Mammary epithelial cell (primary cell): ENCODE measurements around a stretch of chr14.

DNA sequence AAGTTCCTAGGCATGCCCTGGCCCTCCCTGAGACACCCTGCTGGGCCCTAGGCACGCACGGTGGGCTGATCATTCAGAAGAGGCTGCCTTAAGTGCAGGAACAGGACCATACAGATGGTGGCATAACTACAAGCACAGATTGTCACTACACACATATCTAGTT, 54.2 kb downstream of the MAP3K9 start:
- CAGE, long polyA plus RNA, result no peak
- RRBS, result no CpG with 5 or more reads among the region's 2 CpGs

DNA sequence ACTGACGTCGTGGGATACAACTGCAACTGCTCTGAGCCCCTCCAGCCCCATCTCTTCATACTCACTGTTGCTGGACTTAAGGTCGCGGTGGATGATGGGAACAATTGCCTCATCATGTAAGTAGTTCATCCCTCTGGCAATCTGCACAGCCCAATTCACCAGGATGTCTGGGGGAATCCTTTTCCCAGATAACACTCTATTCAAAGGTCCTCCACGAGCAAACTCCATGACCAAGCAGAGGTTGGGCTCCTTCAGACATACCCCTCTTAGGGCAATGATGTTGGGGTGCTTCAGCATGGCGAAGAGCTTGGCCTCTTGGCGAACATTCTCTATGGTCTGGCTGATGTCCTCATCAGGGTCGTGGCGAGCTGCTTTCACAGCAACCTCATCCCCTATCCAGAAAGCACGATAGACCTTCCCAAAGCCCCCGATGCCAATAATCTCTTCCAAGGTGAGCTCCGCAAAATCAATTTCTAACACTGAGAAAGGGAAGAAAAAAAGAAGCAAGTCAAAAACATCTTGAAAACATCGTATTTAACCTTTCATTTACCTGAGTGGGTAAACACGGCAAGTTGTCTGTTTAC, 8.6 kb downstream of the MAP3K9 start:
- CAGE, long polyA plus RNA, result no peak
- RRBS, result no CpG with 5 or more reads among the region's 14 CpGs

DNA sequence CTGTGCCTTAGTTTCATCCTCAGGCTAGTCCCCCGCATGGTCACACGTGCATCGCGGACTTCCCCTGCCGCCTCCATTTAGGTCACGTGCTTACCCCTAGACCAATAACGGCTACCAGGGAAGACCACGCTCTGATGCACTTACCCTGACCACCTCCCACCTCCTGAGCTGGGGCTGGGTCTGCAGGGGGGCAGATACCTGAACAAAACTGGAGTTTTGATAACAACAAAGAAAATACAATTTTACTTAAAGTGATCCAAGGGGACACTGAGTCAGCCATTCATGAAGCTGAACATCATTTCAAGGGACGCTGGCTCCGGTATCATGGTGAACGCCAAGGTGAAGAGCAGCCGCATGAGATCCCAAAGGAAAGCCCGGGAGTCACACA, 138.9 kb upstream of the SIPA1L1 start:
- CAGE, long polyA plus RNA, result no peak
- RRBS, result 93% methylated on average over 4 of the region's 13 CpGs

DNA sequence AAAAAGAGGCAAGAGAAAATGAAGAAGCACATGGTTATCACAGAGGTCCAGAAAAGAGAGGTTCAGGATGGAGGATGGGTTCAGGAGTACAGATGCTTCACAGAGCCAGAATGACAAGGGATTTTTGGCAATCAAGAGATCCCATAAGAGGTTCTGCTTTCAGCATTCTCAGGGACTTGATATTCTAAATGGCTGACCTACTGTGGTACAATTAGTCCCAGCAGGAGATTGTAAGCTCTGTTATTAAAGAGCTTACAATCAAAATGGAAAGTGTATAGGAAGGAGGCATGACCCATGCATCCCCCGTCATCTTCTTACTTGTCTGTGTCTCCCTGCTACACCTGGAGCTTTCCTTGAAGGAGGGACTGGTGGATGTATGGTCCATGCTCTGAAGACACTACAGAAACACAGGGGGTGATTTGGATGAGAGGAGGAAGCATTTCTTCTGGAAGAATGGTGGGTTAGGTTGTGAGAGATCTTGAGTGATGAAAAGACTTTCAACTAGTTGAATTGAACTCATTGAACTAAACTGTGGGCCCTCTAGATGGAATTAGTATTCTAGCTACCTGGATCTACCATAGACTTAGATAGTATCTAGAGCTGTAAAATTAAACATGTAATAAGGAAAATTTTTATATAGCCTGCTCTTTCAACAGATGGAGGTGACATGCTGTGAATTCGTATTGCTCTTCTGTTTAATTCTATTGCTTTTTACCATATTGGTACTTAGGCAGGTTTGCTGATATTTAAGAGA, 264.1 kb downstream of the SIPA1L1 start:
- CAGE, long polyA plus RNA, result no peak
- RRBS, result no CpG with 5 or more reads among the region's 2 CpGs

DNA sequence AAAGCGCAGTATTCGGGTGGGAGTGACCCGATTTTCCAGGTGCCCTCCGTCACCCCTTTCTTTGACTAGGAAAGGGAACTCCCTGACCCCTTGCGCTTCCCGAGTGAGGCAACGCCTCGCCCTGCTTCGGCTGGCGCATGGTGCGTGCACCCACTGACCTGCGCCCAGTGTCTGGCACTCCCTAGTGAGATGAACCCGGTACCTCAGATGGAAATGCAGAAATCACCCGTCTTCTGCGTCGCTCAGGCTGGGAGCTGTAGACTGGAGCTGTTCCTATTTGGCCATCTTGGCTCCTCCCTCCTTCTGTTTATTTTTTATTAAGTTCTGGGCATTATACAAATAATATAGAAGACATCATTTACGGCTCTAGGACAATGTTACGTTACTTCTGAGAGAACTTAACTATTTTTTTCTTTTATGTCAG, 49.8 kb downstream of the RGS6 start:
- CAGE, long polyA plus RNA, result no peak
- RRBS, result no CpG with 5 or more reads among the region's 18 CpGs

- CAGE, long polyA plus RNA, result no peak
- RRBS, result 40% methylated on average over 2 of the region's 3 CpGs
Measured at GRCh38 chr14:72091190-72091613, 159.0 kb downstream of the RGS6 start.

DNA sequence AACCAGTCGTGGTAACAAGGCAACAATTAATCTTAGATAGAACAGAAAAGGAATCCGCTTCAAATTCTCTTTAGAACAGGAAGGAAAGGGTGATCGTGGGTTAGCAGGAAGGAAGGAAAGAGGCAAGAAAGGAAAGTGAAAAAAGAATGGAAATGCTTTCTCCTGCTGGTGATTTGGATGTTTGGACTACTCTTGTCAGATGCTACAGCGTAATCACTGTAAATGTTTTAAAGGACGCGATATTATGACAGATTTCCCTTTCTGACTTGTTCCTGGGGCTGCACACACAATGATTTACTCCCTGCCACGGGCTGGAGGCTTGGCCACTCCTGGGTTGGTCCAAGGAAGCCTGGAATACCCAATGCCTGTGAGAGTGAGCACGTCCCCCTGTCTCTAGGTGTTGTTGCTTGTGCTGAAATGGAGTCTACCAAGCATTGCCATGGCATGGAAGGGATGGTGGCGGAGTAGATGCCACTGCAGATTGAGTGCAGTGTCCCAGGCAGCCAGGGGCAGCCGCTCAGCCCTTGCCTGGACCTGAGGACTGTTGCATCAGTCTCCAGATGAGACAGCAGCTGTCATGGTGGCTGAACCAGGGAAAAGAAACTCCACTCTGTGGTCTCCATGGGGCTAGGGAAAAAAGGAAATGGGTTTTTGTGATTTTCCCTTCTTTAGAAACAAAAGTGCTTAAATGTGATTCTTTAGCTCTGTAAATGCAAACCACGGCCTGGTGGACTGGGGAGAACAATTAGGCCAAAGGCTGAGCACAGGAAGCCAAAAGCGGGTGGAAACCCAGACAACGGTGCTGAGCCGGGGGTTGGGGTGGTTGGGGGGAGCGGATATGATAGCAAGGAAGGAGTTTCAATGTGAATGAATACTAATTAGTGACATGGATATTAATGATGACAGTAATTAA, 443.0 kb downstream of the DPF3 start:
- CAGE, long polyA plus RNA, result no peak
- RRBS, result no CpG with 5 or more reads among the region's 15 CpGs

- CAGE, long polyA plus RNA, result no peak
- RRBS, result no CpG with 5 or more reads among the region's 8 CpGs
Measured at GRCh38 chr14:72476683-72477402, 417.1 kb downstream of the DPF3 start.

DNA sequence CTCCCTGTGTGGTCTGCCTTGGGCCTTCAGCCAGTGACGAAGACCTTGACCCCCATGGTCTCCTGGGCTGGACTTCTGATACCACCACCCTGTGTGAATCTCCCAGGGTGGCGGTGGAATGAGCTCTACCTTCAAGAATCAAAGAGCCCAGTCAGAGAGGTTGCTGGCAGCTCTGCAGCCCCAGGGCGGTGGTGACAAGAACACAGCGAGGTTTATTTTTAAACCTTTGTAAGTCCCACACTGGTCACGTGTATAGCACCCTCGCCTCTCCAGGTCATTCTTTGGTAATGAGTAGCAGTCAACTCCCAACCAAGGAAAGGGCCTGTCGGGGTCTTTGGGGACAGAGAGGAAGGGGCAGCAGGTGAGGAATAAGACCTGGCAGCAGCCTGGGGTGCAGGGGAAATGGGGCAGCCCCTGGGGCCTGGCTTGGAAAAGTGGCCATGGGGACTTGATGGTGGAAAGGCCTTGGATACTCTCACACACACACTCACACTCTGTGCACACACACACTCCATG, 178.7 kb downstream of the DPF3 start:
- CAGE, long polyA plus RNA, result no peak
- RRBS, result no CpG with 5 or more reads among the region's 7 CpGs

DNA sequence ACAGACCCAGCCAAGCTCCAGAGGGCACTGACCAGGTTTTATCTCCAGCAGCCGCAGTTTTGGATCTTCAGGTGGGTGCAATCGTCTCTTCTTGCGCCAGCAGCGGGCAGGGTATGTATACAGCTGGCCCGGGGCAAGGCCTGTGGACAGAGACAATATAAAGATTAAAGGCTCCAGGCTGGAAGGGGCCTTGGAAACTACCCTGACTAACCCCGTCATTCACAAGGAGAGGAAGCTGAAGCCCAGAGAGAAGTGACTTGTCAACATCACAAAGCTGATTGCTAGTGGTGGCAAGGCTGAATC, 140.7 kb downstream of the DPF3 start:
- CAGE, long polyA plus RNA, result no peak
- RRBS, result no CpG with 5 or more reads among the region's 6 CpGs

GRCh38 chr14:72790986-72791748, 102.7 kb downstream of the DPF3 start:
- CAGE, long polyA plus RNA, result no peak
- RRBS, result no CpG with 5 or more reads among the region's 12 CpGs

GRCh38 chr14:72804372-72804798, 89.5 kb downstream of the DPF3 start:
- CAGE, long polyA plus RNA, result no peak
- RRBS, result no CpG with 5 or more reads among the region's 3 CpGs

GRCh38 chr14:72894444-72895268, 755 bp upstream of the DPF3 start:
- CAGE, long polyA plus RNA, result no peak
- RRBS, result no CpG with 5 or more reads among the region's 30 CpGs

DNA sequence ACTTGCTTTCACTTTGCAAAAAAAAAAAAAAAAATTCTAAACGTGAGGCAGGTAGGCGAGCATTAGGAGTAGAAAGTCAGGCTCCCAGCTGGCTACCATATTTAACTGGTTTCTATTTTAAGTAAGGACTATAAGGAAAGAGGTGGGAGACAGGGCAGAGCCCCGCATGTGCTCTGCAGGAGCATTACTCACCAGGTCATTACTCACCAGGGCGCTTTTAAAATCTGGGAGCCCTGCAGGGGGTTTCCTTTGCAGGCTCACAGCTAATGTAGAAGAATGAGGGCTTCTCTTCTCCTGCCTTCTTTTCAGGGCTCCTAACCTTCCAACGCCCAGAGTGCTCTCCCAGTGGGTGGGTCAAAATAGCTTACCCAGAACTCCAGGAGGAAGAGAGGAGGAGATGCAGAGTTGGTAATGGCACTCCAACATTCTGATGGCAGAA, 14.0 kb upstream of the DPF3 start:
- CAGE, long polyA plus RNA, result no peak
- RRBS, result no CpG with 5 or more reads among the region's 5 CpGs

- CAGE, long polyA plus RNA, result no peak
- RRBS, result no CpG with 5 or more reads among the region's 5 CpGs
Measured at GRCh38 chr14:72924376-72924736, 1.9 kb upstream of the DCAF4 start.

DNA sequence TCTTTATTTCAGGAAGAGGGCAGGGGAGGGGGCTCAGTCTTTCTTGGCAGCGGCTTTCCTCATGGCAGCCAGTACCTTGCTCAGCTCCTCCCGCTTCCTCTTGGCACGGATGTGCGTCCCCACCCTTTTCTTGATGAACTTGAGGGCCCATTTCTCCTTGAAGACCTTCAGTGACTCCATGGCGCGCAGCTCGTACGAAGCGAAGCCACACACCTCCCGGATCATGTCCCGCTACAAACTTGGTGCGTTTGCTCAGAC, 3.2 kb downstream of the DCAF4 start:
- CAGE, long polyA plus RNA, result no peak
- RRBS, result no CpG with 5 or more reads among the region's 12 CpGs

- CAGE, long polyA plus RNA, result no peak
- RRBS, result 1% methylated on average over 8 of the region's 19 CpGs
Measured at GRCh38 chr14:73457337-73457846, 954 bp downstream of the NUMB start.

DNA sequence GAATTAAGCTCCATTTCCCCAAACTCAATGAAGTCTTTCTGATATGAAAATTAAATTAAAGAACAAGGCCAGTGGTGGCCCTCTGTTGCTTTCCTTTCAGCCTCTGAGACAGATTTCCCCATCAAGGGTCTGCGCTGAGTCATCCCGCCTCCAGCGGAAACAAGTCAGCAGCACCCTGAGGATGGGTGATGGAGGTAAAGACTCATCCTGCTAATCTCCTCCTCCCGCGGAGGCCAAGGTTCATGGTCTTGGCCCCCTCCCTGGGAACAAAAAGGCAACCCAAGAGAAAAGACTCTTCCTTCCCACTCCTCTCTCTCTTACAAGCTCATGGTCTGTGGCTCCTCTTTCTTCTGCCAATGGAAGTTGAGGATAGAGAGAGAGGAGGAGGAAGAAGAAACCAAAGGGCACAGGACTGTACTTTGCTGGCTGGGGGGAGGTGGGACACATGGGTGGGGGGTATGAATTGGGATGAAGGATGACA, 9.1 kb upstream of the NUMB start:
- CAGE, long polyA plus RNA, result no peak
- RRBS, result no CpG with 5 or more reads among the region's 5 CpGs

DNA sequence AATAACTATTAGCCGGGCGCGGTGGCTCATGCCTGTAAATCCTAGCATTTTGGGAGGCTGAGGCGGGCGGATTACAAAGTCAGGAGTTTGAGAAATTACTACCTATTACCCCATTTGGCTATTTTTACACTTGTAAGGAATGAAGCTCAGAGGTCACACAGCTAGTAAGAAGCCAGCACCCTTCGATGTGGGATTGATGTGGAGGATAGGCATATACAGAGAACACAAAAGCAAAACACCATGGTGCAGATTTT, 459 bp upstream of the ACOT2 start:
- CAGE, long polyA plus RNA, result no peak
- RRBS, result no CpG with 5 or more reads among the region's 6 CpGs

DNA sequence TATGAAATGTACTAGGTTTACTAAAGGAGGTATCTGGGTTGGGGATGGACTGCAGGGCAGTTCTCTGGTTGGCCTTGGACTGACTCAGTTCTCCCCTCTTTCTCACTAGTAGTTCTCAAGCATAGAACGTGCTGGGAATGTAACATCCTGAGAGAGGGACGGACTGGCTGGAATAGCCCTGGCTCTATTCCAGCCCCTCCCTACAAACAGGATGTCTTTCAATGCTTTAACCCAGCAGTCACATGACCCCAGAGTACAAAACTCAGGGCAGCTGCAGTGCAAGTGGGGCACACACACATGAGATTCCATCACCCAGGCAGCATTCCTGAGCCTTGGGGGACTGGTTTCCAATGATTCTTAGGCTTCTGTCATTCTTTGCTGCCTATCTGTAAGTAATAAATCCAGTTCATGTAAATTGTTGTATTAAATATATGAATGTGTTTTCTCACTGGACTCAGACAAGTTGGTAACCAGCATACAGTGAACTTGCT, 1.6 kb upstream of the ACOT6 start:
- CAGE, long polyA plus RNA, result no peak
- RRBS, result no CpG with 5 or more reads among the region's 2 CpGs